GM06990 (cell line): Measurements from ENCODE around the genes ELOVL1 and DPH2.

DNA sequence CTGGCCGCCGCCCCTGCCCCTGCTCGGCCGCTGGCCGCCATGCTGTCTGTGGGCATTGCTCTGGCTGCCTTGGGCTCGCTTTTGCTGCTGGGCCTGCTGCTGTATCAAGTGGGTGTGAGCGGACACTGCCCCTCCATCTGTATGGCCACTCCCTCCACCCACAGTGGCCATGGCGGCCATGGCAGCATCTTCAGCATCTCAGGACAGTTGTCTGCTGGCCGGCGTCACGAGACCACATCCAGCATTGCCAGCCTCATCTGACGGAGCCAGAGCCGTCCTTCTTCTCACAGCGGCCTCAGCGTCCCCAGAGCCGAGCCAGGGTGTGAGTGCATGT lies 3.3 kb downstream of the TMEM125 start:
- RRBS: no CpG with 5 or more reads among the region's 16 CpGs

DNA sequence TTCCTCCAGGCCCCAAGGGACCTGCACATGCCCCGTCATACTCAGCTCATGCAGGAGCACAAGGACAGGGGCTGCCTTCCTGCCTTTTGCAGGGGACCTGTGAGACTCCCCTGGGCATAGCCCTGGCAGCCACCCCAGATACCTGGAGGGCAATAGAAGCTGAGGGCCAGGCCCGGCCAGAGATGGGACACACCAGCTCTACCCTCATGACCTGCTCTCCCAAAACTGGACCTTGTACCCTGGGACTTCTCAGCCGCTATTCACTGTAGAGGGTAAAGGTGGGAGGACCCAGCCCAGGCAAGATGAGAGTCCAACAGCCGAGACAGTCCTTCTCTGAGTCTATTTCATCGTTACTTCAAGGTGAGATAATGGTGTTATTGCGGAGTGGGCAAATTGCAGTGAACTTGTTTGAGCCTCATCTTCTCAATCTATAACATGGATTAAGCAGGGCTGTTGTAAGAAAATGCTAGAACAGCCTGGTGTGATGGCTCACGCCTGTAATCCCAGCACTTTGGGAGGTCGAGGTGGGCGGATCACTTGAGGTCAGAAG lies 7.8 kb downstream of the C1orf210 start:
- RRBS: no CpG with 5 or more reads among the region's 9 CpGs

- RRBS: no CpG with 5 or more reads among the region's 14 CpGs
Measured at GRCh38 chr1:43284460-43285240, 731 bp downstream of the C1orf210 start.

- RRBS: 6% methylated on average over 24 of the region's 50 CpGs
Measured at GRCh38 chr1:43367264-43368098, at the start of gene ELOVL1. Gene ELOVL1 (minus strand): TSS chr1:43368011.

DNA sequence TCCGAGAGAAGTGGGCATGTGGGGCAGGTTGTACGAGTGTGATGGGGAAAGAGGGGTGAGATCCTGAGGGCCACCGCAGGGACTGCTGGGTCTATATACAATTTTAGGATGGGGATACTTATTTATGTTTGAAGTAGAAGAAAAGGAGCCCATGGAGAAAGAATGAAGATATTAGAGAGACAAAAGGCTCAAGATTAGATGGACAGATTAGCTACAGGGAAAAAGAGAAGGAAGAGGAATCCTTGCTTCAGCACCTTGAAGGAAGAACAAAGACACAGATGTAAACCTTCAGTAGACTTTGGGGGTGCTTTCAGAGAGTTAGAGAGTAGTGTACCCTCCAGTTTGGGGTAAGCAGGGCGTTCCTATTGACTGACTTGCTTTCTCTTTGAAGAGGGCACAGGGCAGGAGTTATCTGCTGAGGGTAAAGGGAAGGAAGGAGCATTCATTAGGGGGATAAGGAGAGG lies 19.3 kb downstream of the SZT2 start:
- RRBS: no CpG with 5 or more reads among the region's 4 CpGs

GRCh38 chr1:43439525-43439740 lies 14.3 kb downstream of the HYI start:
- RRBS: 97% methylated on average over 3 of the region's 5 CpGs

DNA sequence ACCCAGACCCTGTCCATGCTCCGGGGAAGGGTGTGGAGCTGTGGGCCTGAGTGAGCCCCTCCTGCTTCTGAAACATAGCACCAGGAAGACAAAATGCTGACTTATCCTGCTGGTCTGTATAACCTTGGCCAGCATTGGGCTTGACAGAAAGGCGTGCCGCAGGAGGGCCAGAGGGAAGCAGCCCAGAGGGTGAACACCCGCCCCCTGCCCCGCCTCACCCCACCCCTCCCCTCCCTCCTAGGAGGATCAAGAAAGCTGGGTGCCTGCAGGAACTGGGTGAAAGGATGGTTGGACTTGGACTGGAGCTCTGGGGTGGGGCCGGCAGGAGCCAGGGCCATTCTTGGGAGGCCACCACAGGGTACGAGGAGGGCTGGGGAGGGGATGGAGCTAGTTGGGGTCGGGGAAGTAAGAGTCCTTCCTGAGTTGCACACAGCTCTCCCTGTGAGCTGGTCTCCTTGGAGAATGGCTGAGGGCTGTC lies 27.1 kb downstream of the PTPRF start:
- RRBS: no CpG with 5 or more reads among the region's 8 CpGs

DNA sequence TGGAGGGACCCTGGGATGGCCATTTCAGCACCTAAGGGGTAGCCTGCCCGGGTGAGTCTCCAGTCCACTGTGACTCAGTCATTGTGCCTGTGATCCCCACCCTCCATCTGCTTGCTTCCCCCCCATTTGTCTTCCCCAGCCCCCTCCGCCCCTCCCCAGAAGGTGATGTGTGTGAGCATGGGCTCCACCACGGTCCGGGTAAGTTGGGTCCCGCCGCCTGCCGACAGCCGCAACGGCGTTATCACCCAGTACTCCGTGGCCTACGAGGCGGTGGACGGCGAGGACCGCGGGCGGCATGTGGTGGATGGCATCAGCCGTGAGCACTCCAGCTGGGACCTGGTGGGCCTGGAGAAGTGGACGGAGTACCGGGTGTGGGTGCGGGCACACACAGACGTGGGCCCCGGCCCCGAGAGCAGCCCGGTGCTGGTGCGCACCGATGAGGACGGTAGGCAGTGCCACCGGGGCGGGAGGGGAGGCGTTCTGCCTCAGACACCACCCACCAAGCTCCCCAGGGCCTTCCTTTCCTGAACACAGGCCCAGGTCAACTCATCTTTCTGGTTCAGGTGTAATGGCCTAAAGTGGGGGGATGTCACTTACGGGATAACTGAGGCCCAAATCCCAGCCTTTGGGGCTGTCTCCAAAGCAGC lies 52.2 kb upstream of the KDM4A start:
- RRBS: 70% methylated on average over 8 of the region's 33 CpGs

- RRBS: no CpG with 5 or more reads among the region's 1 CpG
Measured at GRCh38 chr1:43858556-43858903, 75.1 kb upstream of the ARTN start.

DNA sequence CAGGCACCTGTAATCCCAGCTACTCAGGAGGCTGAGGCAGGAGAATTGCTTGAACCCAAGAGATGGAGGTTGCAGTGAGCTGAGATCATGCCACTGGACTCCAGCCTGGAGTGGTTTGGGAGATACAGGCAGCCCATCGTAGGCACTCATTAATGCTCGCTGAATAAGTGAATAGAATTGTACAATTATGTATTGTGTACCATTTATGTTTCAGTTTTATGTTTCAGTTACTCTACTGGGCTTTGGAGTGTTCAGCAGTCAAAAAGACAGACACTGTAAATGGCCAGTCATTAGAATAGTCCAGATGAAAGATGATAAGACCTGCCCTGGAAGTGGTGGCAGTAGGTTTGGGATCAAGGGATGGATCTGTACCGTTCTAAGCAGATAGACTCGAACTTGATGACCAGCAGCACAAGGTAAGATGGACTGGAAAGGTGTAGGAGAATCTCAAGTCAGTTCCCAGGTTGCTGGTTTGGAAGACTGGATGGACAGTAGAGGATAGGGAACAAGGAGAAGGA lies 17.6 kb upstream of the ARTN start:
- RRBS: no CpG with 5 or more reads among the region's 4 CpGs

DNA sequence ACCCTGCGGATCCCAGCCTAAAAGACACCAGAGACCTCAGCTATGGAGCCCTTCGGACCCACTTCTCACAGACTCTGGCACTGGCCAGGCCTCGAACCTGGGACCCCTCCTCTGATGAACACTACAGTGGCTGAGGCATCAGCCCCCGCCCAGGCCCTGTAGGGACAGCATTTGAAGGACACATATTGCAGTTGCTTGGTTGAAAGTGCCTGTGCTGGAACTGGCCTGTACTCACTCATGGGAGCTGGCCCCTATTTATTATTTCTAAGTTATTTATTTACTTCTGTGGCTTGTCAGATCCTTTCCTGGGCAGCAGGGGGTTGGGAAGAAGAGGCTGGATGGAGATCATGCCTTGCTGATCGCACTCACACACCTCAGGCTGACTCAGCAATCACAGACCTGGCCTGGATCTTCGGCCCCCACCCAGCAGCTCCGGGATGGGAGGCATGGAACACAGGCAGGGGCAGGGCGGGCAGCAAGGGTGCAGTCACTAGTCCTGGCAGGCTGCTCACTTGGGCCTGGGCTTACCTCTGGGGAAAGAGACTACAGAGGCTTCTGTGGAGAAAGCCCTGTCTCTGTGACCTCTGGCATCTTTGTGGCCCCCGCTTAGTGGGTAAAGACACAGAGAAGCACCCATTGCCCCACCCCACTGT lies 3.5 kb downstream of the ARTN start:
- RRBS: no CpG with 5 or more reads among the region's 9 CpGs

GRCh38 chr1:43969473-43970458 lies at the start of gene DPH2:
Gene DPH2 (plus strand): TSS chr1:43970010.
- RRBS: 5% methylated on average over 12 of the region's 53 CpGs

- RRBS: no CpG with 5 or more reads among the region's 9 CpGs
Measured at GRCh38 chr1:43977866-43978538, 1.0 kb upstream of the B4GALT2 start.

DNA sequence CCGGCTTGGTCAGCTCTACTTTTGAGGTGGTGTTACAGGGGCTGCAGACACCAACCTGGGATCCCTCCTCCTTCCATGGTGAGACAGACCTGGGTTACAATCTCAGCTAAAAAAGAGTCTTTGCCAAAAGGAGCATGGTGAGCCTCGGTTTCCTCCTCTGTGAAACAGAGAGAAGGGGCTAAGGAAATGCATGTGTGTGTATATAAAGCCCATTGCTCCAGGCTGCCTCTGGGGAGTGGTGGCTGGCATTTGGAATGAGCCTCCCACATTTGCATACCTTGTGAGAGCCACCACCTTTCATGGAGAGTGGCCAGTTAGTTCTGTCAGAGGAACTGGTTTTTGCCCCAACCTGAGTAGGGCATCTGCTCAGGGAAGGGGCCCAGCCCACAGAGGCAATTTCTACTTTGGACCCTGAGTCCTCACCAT lies 772 bp upstream of the SLC6A9 start:
- RRBS: no CpG with 5 or more reads among the region's 2 CpGs

- RRBS: no CpG with 5 or more reads among the region's 2 CpGs
Measured at GRCh38 chr1:44050026-44050447, 18.8 kb upstream of the SLC6A9 start.

GRCh38 chr1:44250040-44250751 lies 36.9 kb downstream of the DMAP1 start:
- RRBS: no CpG with 5 or more reads among the region's 33 CpGs

DNA sequence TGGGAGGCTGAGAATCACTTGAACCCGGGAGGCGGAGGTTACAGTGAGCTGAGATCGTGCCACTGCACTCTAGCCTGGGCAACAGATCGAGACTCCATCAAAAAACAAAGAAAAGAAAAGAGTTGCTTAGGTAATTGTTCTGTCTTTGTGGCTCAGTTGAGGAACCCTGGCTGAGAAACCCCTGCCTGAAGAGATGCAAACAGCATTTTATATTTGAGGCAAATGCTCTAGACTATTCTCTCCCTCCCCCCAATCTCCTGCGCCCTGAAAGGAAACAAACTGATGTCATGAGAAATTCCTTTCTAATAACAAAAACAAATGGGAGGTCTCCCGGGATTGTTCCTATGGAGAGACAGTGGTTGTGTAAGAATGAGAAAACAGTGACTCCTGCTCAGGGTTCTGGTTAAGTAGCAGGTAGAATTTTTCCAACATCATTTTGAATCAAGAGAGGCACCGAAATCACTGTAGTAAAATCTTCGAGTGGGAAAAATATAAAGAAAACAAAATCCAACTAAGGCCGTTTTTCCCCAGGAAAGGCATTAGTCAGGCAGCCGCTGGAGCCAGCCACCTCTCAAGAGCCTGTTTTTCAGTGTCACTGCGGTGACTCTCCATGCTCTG lies 80.1 kb downstream of the RNF220 start:
- RRBS: no CpG with 5 or more reads among the region's 11 CpGs

- RRBS: no CpG with 5 or more reads among the region's 6 CpGs
Measured at GRCh38 chr1:44642687-44643545, 31.4 kb downstream of the TMEM53 start.

DNA sequence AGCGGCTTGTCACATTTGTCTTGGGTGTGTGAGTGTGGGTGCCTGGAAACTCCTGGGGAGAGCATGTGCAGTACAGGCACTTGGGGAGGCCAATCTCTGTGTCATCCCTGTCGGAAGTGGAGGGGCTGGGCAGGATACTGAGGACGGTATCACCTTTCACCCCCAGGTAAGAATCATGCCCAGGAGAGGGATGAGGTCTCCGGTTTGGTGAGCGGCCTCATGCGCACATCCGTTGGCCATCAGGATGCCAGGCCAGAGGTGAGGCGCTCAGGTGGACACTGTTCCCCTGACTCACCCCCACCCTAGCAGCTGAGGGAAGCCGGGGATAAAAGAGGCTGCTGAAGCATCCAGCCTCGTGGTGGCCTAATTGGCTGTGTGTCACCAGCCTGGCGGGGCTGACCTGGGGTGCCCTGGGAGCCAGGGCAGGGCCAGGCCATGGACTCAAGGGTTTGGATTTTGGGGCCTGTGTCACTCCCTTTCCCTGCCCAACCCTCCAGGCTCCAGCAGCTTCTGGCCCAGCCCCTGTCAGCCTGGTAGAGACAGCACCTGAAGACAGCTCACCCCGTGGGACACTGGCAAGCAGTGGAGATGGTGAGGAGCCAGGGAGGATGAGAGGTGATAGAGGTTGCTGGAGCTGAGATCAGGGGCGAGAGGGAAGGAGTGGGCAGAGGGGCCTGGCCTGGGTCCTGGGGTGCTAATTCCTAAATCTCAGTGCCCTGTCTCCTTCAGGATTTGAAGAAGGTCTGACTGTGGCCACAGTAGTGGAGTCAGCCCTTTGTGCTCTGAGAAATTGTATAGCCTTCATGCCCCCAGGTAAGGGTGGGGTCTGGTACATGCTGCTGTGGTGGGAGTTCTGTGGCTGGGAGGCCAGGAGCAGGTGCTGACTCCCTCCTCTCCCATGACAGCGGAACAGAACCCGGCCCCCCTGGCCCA lies 3.5 kb downstream of the DYNLT4 start:
- RRBS: 100% methylated on average over 4 of the region's 15 CpGs

DNA sequence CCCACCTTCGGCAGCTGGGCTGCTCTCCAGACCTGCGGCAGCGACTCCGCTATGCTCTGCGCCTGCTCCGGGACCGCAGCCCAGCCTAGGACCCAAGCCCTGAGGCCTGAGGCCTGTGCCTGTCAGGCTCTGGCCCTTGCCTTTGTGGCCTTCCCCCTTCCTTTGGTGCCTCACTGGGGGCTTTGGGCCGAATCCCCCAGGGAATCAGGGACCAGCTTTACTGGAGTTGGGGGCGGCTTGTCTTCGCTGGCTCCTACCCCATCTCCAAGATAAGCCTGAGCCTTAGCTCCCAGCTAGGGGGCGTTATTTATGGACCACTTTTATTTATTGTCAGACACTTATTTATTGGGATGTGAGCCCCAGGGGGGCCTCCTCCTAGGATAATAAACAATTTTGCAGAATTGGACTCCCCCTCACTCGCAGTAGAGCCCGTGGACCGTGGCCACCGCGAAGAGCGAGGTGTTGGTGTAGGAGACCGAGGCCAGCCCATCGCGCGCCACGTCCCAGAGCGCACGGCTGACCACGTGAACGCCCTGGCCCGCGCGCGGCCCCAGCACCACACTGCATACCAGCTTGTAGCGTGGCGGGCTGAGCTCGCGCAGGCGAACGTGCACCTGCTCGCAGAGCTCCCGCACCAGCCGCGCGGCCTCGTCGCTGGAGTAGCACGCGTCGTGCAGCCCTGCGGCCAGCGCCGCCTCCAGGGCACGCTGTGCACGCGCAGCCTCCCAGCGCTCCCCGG lies 1.4 kb downstream of the DYNLT4 start:
- RRBS: 100% methylated on average over 1 of the region's 54 CpGs